ENCODE measurements around the gene VASN.

DNA sequence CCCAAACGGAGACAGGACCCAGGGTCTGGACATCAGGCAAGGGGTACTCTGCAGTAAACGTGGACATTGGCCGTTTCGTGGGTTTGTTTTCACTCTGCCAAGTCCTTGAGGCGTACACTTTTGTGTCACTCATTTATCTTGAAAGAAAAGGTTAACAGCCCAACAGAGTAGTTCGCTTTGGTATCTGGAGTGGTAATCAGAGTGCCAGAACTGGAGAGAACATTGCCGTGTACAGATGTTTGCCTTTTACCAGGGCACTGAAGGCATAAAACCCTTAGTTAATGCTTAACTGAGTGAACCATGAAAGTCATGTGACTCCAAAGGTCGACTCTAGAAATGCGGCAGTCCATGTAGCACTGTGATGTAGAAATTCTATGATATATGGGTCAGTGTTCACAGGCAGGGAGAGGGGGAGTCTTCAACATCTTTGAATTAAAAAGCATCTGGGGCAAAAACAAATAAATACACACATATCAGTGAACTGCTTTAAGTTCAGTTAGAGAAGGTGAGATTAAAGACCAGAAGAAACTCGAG is 15.5 kb downstream of the NAA60 start:
- RAMPAGE, long total RNA: no peak
- RRBS: no CpG with 5 or more reads among the region's 10 CpGs

- RAMPAGE, long total RNA: no peak
- RRBS: no CpG with 5 or more reads among the region's 13 CpGs
Observed at GRCh38 chr16:3485263-3485814, 9.9 kb downstream of the C16orf90 start.

DNA sequence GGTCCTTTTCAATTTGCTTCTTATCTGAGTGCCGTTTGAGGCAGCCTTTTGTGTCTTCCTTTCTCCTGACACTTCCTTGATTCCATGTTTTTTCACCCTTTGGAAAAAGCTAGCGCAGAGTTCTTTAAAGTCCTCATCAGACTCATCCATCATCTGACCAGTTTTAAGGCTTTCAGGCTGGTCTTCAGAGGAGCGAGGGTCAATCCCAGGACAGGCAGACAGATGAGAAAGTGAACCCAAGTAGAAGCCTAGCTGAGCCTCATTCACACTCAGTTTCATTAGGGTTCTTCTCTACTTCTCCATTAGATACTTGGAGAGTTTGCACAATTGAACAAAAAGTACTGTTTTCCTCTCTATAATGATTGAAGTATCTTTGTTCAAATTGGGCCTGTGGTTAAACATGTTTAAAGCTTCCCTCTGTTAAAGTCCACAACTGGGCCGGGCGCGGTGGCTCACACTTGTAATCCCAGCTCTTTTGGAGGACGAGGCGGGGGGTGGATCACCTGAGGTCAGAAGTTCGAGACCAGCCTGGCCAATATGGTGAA is 2.6 kb downstream of the SLX4 start:
- RAMPAGE, long total RNA: no peak
- RRBS: no CpG with 5 or more reads among the region's 9 CpGs

GRCh38 chr16:3659489-3660168 is 5.1 kb downstream of the DNASE1 start:
- RAMPAGE, long total RNA: no peak
- RRBS: no CpG with 5 or more reads among the region's 9 CpGs

GRCh38 chr16:3695524-3696709 is 21.4 kb downstream of the TRAP1 start:
- RAMPAGE, long total RNA: no peak
- RRBS: no CpG with 5 or more reads among the region's 29 CpGs

DNA sequence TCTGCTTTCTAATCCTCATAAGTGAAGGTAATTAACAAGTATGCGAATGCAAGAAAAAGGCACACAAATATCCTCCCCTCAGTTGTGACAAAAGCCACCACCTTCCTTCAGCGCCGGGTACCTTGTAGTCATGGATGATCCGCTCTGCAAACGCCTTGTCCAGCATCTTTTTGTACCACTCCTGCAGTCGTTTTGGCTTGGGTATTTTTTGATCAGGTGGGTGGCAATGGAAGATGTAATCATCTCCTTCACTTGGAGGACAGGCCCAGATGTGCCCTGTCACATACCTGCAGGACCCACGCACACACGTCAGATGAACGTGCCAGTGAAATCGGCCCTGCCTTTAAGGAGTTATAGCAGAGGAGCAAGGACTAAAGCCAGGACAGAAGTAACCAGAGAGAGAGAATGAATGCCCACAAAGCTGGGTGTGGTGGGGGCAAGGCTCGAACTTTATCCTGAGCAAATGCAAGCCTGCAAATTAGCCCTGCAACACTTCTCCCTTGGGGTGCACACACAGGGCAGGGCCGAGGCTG is 19.3 kb upstream of the TRAP1 start:
- RAMPAGE, long total RNA: no peak
- RRBS: no CpG with 5 or more reads among the region's 12 CpGs

DNA sequence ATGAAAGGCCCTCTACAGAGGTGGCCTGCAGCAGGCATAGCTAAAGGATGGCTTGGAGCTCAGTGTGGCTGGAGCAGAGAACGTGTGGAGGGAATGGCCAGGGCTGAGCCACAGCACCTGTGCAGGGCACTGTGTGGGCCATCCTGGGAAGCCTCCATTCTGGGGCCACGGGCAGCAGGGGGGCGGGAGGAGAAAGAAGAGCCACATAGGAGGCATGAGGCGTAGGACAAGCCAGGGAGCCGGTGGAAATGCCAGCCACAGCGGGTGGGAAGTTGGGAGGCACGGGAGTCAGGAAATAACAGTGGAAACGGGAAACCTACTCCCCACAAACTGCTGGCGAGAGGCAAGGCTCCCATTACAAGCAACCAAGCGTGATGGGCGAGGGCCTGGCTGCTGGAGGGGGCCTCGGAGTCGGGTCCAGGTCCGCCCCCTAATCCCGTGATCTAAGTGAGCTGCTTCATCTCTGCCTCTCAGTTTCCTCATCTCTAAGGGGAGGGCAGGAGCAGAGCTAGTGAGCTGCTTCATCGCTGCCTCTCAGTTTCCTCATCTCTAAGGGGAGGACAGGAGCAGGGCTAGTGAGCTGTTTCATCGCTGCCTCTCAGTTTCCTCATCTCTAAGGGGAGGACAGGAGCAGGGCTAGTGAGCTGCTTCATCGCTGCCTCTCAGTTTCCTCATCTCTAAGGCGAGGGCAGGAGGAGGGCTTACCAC is 104.9 kb downstream of the ADCY9 start:
- RAMPAGE, long total RNA: no peak
- RRBS: no CpG with 5 or more reads among the region's 19 CpGs

DNA sequence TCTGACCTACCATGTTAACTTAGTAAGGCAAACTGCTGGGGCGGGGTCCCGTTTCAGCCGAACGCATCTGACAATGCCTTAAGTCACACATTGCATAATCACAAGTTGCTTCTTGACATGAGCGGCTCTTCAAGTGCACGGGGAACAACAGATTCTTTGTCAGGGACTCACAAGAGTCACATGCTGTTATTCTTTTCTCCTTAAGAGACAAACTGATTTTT is 63.5 kb downstream of the ADCY9 start:
- RAMPAGE, long total RNA: no peak
- RRBS: no CpG with 5 or more reads among the region's 6 CpGs

DNA sequence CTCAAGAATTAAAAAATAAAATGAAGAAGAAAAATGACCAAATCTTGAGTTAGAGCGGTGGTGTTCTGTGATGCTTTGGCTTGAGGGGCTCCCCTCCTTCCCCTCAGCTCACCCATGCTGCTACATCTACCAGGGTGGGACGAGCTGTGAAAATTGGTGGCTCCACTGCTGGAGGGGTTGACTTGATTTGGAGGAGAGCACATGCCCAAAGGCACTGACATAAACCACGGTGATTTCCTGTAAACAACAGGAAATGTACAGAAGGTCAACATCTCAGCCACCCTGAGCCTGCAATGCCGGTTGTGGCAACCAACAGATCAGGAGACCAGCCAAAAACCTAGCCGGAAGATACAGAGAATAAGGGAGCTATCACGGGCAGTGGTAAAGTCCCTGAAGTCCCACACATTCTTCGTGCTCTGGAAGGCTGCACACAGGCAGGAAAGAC is 56.3 kb downstream of the ADCY9 start:
- RAMPAGE, long total RNA: no peak
- RRBS: no CpG with 5 or more reads among the region's 7 CpGs

DNA sequence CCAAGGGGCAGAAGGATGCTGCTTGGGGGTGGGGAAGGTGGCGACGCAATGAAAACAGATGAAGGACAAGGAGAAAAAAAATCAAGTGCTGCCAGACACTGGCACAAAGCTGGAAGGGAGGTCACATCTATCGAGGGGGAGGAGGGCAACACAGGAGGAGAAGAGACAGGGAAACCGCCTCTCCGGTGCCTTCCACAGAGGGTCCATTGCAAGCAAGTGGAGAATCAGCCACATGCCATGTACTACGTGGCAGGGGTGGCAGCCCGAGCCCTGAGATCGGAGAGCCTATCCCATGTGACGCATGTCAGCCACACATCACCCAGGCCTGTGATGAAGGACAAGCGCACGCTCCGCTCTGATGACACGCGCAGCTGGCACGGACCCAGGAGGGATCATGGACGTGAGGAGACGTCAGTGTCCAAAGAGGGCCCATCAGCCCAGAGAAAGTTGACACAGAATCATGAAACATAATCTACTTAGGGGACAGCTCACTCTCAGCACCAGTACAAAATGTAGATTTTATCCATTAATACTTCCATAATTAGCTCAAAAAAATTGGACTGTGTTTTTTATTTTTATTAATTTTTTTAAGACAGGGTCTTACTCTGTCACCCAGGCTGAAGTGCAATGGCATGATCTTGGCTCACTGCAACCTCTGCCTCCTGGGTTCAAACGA is 30.0 kb downstream of the ADCY9 start:
- RAMPAGE, long total RNA: no peak
- RRBS: no CpG with 5 or more reads among the region's 18 CpGs

- RAMPAGE, long total RNA: no peak
- RRBS: 73% methylated on average over 1 of the region's 26 CpGs
Observed at GRCh38 chr16:4207978-4209025, 33.6 kb downstream of the SRL start.

- RAMPAGE, long total RNA: no peak
- RRBS: no CpG with 5 or more reads among the region's 6 CpGs
Observed at GRCh38 chr16:4209476-4210057, 32.3 kb downstream of the SRL start.

DNA sequence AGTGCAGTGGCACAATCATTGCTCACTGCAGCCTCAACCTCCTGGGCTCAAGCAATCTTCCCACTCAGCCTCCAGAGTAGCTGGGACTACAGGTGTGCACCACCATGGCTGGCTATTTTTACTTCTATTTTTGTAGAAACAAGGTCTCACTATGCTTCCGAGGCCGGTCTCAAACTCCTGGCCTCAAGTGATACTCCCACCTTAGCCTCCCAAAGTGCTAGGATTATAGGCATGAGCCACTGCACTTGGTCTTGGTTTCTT is 5.1 kb upstream of the VASN start:
- RAMPAGE, long total RNA: no peak
- RRBS: no CpG with 5 or more reads among the region's 2 CpGs

GRCh38 chr16:4371392-4372464 is at the start of gene VASN:
Gene VASN, plus strand, starts transcription at chr16:4371848.
- RAMPAGE, long total RNA: no peak
- RRBS: 2% methylated on average over 53 of the region's 89 CpGs

DNA sequence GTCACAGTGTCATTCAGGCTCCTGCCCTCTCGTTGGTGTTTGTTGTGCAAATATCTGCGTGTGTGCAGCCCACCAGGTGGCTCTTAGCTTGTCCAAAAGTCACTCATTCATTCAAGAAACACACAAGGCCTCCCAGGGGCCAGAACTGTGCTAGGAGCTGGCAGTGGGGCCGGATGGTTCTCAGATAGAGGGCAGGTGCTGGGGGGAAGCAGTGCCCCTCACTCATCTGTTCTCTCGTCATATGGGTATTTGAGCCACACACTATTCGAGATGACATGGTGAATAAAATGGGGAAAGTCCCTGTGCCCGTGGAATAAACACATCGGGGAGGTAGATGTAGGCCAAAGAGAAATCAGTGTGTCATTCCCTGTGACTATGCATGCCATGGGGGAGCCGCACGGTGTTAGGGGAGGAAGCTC is 18.1 kb downstream of the VASN start:
- RAMPAGE, long total RNA: no peak
- RRBS: no CpG with 5 or more reads among the region's 9 CpGs

DNA sequence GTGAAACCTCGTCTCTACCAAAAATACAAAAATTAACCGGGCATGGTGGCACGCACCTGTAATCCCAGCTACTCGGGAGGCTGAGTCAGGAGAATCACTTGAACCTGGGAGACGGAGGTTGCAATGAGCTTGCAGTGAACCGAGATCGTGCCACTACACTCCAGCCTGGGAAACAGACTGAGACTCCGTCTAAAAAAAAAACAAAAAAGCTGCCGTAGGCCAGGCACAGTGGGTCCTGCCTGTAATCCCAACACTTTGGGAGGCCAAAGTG is 19.2 kb downstream of the CORO7 start:
- RAMPAGE, long total RNA: no peak
- RRBS: no CpG with 5 or more reads among the region's 9 CpGs

DNA sequence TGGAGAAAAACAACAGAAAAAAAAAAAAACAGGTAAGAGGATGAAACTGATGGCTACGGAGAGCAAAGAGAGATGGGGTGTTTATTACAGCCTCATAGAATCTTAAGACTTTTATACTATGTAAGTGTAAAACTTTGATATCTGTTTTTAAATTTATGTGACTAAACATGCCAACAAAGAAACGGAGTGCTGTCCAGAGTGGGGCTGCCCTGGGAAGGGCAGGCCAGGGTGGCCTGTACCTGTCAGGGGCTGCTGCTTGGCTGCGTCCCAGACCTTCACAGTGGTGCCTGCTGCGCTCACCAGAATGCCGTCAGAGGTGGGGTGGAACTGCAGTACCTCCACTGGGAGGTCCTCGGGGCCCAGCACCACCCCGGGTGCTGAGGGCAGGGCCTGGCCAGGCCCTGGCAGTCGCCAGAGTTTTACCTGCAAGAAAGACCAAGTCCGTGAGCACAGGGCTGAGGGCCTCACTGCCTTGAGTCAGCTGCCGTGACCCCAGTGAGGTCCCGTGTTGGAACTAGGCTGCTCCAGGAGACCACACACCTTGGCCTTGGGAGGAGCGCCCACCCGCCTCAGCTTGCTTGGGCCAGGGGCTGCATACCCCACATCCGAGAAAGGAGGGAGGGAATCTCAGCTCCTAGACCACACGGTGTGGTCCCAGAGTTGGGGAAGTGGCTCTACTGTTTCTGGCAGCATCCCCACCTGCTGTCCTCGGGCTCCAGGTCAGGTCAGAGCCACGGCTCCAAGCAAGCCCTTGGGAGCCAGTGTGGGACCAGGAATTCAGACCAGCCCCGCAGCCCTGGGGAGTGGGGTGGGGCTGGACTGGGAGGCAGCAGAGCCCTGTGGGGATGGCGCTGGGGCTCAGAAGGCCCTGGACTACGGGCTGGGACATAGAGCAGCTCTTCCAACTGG is 8.9 kb downstream of the CORO7 start:
- RAMPAGE, long total RNA: no peak
- RRBS: no CpG with 5 or more reads among the region's 20 CpGs

GRCh38 chr16:4521807-4522879 is 16.4 kb downstream of the CDIP1 start:
- RAMPAGE, long total RNA: no peak
- RRBS: no CpG with 5 or more reads among the region's 16 CpGs

DNA sequence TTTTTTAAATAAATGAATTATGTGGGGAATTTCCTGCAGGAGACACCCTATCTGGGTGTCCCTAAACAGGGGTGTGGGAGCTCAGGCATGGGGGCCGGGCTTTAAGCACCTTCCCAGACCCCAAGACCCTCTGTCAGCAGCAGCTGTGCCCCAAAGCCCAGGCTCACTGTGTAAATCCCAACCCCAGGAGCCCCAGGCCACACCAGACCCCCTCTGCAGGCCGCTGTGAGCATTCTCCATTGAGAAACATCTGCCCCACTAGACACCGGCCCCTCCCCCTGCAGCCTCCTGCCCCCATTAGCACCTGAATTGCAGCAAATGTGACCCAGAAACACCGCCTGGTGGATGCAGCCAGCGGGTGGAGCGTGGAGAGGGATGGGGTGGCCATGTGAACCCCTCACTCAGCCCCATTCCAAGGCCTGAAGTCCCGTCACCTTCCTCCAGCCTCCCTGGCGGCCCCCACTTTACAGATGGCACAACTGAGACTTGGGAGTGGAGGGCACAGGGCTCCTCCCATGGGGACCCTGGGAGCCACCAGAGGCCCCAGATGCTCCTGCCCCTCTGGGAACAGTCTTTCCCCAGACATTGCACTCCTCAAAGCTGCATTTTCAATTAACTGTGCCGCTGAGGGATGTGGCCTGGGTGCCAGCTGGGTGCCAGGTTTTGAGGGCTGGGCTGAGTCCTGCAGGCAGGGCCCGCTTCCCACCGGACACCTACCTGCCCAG is 2.2 kb downstream of the UBALD1 start:
- RAMPAGE, long total RNA: no peak
- RRBS: no CpG with 5 or more reads among the region's 11 CpGs

- RAMPAGE, long total RNA: no peak
- RRBS: no CpG with 5 or more reads among the region's 26 CpGs
Observed at GRCh38 chr16:4677297-4677890, 16.0 kb upstream of the NUDT16L1 start.